Measurements from ENCODE around the genes KIAA1614, MR1, IER5 and GLUL.

- PRO-cap, result no peak
- RRBS, 2 experiments, result 56 to 73% methylated on average over 5 of the region's 12 CpGs
Observed at GRCh38 chr1:180213348-180213947, 16.6 kb upstream of the LHX4 start.

DNA sequence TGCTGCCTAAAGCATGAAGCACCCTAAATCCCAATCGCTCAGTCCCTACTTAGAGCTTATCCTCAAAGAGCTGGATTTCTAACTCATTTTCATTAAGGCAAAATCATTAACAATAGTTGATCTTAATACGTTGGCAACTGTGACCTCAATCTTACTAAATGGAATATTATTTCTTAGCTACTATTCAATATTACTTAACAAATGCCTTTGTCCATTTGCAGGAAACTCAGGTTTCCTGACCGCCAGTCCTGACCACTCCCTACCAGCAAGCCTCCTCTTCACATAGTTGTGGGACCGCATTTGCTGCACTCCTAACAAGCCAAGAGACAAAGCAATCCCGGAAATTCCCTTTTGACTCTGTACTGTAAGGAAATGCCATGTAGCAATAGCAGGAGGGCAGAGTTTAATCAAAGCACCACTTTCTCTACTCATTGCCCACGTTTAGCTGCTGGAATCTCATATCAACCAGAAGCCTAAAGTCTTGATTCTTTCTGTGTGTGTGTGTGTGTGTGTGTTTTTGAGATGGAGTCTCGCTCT is 28.1 kb upstream of the ACBD6 start:
- PRO-cap, result no peak
- RRBS, 2 experiments, result no CpG with 5 or more reads among the region's 7 CpGs

- PRO-cap, result no peak
- RRBS, 2 experiments, result no CpG with 5 or more reads among the region's 11 CpGs
Observed at GRCh38 chr1:180872136-180872511, 40.6 kb upstream of the KIAA1614 start.

DNA sequence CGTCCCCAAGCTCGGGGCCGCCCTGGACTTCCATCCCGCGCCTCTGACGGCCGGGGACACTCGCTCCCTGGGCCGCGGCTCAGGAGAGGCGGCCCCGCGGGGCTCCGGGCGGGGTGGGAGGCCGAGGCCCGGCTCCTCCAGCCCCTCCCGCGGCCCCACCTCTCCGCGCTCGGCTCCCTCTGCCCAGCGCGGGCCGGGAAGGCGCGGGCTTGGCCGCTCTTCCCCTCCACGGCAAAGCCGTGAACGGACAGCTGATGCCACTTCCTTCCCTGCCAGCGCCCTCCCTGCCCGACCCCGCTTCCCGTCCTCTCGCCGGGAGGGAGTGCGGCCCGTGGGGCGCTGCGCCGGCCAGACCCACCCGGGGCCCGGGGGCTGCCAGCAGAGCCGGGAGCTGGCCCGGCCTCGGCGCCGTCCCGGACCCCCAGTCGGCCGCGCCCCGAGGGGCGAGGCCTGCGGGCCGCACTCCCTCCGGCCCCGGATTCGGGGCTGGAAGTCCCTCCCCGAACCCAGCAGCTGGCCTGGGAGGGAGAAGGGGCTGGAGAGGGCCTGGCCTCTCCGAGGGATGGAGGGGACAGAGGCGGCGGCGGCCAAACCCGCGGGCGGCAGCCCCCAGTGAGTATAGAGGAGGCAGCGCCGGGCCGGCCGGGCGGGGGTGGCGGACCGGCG is at the start of gene KIAA1614:
TSS of gene KIAA1614 (plus strand) at position 216 of the 666 bp plus-strand sequence.
- PRO-cap, result no peak
- RRBS, 2 experiments, result 2% methylated on average over 28 to 36 of the region's 76 CpGs

- PRO-cap, result no peak
- RRBS, 2 experiments, result 6 to 11% methylated on average over 6 of the region's 14 CpGs
Observed at GRCh38 chr1:180926254-180927240, 13.8 kb downstream of the KIAA1614 start.

DNA sequence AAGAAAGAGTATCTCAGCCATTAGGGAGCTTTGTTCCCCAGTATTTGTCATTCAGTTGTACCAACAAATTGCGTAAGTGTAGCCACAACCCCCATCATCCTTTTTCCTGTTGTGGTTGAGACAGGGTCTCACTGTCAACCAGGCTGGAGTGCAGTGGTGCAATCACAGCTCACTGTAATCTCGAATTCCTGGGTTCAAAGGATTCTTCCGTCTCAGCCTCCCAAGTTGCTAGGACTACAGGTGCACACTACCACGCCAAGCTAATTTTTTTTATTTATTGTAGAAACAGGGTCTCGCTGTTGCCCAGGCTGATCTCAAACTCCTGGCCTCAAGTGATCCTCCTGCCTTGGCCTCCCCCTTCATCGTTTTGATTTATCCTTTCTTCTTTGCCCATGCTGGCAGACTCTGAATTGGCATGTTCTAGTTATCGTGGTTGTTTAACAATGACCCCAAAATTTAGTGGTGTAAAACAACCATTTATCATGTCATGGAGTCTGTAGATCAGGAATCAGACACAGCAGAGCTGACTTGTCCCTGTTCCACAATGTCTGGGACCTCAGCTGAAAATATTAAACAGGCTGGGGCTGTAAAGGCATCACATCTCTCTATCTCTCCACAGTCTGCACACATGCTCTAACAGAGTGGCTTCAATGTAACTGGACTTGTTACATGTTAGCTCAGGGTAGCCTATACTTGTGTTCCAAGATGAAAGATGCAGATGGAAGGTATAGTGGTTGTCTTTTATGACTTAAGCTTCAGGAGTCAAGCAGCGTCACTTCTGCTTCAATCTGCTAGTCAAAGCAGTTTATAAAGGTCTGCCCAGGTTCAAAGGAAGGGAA is 9.2 kb downstream of the STX6 start:
- PRO-cap, result no peak
- RRBS, 2 experiments, result no CpG with 5 or more reads among the region's 8 CpGs

DNA sequence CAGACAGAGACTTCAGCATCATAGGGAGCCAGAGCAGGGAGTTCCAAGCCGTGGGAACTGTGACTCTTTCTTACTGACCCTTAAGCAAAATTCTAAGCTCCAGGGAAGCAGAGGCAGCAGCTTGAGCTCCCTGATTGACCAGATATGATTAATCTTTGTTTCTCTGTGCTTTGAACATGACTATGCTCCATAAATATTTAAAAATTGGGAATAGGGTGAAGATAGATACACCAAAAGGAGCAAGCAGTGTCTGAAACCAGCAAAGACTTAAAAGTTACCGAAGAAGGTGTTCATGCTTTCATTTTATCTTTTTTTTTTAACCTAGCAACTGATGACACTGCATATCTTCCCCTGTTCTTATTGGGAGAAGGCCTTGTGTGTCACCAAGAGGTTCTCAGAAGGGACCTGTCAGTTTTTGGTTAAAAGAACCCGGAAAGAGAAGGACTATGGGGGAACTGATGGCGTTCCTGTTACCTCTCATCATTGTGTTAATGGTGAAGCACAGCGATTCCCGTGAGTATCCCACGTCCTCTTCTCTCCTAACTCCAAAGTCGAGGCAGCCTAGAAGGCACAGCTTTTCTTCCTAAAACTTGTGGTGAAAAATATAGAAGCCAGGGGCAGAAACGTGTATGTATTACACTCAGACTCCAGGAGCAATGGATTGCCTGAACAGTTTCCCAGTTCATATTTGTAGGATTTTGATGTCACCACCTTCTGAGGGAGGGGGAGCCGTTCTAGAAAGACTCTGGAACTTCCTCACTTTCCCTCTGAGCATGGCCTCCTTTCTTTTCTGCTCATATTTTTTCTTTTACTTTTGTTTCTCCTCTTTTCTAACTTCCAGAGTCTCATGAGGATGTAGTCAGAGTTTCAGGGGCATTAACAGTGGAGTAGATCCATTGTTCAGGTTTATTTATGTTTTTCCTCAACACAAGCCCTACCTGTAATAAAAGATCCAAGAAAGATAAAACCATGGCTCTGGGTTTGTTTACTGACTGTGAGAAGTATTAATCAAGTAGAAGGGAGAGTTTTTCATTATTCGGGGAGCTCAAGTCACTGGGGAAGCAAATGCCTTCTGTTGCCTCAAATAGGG is at the start of gene MR1:
TSS of gene MR1 (plus strand) at position 422 of the 1,090 bp plus-strand sequence.
- PRO-cap, result no peak
- RRBS, 2 experiments, result no CpG with 5 or more reads among the region's 11 CpGs

DNA sequence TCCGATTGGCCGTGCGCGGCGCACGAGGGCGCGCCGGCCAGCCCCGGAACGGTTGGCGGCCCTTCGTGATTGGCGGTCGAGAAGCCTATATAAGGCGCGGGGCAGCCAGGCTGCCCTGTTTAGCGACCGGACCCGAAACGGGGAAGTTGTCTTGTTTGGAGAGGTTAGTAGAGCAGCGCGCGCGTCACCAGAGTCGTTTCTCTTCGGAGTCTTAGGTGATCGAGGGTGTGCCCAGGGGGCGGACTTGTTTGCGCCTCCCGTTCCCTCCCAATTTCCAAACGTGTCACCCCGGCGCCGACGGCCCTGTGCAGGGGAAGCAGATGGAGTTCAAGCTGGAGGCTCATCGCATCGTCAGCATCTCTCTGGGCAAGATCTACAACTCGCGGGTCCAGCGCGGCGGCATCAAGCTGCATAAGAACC is at the start of gene IER5:
TSS of gene IER5 (plus strand) at position 118 of the 420 bp plus-strand sequence.
- PRO-cap, result bidirectional peak, plus-strand start at position 118 of the sequence, minus-strand start outside the sequence
- RRBS, 2 experiments, result under 1 to 2% methylated on average over 10 of the region's 43 CpGs

- PRO-cap, result unidirectional peak, plus-strand start at chr1:181104648; unidirectional peak, plus-strand start at chr1:181104774; bidirectional peak, plus-strand start at chr1:181105574, minus-strand start at chr1:181105304
- RRBS, 2 experiments, result 2 to 3% methylated on average over 22 of the region's 94 CpGs
Observed at GRCh38 chr1:181104476-181105503, 16.3 kb downstream of the IER5 start.

GRCh38 chr1:181105504-181105677 is 16.9 kb downstream of the IER5 start:
- PRO-cap, result bidirectional peak, plus-strand start at chr1:181105574, minus-strand start at chr1:181105304
- RRBS, 2 experiments, result under 1% methylated on average over 10 of the region's 17 CpGs; no CpG with 5 or more reads in 1 of the 2 experiments

- PRO-cap, result no peak
- RRBS, 2 experiments, result no CpG with 5 or more reads among the region's 4 CpGs
Observed at GRCh38 chr1:181174824-181175234, 86.3 kb downstream of the IER5 start.

DNA sequence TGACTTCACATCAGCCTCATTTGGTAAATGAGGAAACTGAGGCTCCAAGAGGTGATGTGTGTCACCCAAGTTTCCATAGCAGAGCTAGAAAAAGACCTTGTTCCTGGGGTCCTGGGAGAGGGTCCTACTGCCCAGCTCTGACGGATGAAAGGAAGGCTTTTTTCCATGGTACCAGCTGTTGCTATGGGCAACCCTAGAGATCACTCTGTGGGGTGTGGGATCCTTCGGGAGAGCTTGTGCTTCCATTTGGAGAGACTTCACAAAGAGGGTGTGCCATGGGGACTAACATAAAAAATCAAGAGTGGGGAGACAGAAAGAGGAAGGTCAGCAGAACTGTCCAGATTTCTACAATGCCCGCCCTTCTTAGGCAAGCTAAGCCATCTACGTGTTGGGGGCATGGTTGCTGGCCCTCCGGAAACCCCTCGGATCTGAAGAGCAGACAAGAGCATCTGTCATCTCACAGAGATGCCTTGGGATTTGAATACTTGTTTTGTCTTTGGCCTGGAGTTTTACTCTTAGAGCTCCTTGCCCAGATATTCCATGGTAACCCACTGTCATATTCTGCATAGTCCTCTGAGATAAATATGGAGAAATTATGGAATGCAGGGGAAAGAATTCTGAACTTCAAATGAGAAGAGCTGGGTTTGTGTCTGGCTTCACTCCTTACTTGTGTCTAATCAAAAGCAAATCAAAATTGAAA is 83.9 kb upstream of the ZNF648 start:
- PRO-cap, result no peak
- RRBS, 2 experiments, result no CpG with 5 or more reads among the region's 6 CpGs

DNA sequence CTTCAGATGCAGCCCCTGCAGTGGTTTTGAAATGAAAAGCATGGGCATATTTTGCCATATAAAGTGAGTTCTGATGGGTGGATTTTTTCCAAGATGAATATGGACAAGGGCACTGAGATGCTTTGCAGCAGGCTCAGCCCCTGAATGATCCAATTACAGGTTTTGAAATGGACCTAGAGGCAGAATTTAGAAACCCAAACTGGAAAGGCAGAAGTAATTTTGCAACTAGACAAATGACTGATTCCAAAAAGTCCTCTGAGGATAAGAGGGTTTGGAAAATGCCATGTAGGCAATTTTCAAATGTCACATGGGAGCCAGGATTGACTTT is 148.8 kb upstream of the ZNF648 start:
- PRO-cap, result no peak

- PRO-cap, result no peak
- RRBS, 2 experiments, result no CpG with 5 or more reads among the region's 2 CpGs
Observed at GRCh38 chr1:182317301-182317899, 74.2 kb downstream of the GLUL start.

DNA sequence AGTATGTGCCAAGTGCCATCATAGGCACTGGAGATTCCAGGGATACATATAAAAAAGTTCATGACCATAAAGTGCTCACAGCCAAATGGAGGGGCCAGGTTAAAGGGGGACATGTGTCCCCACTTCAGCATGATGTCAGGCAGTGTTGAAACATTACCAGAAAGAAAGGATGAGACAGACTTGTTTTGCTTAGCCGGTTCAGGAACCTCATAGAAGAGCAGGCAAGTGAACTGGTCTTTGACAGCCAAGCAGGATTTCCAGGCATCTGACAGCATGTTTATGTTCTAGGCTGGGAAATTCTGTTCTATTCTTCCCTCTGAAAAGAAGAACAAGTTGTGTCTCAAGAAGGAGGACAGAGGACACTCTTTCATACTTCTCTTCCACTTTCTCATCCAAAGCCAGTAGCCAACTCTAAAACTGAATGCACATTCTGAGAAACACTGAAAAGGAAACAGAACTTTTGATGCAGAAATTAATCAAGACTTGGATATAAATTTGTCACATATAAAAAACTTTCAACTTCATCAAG is 39.7 kb downstream of the GLUL start:
- PRO-cap, result no peak
- RRBS, 2 experiments, result no CpG with 5 or more reads among the region's 1 CpG

DNA sequence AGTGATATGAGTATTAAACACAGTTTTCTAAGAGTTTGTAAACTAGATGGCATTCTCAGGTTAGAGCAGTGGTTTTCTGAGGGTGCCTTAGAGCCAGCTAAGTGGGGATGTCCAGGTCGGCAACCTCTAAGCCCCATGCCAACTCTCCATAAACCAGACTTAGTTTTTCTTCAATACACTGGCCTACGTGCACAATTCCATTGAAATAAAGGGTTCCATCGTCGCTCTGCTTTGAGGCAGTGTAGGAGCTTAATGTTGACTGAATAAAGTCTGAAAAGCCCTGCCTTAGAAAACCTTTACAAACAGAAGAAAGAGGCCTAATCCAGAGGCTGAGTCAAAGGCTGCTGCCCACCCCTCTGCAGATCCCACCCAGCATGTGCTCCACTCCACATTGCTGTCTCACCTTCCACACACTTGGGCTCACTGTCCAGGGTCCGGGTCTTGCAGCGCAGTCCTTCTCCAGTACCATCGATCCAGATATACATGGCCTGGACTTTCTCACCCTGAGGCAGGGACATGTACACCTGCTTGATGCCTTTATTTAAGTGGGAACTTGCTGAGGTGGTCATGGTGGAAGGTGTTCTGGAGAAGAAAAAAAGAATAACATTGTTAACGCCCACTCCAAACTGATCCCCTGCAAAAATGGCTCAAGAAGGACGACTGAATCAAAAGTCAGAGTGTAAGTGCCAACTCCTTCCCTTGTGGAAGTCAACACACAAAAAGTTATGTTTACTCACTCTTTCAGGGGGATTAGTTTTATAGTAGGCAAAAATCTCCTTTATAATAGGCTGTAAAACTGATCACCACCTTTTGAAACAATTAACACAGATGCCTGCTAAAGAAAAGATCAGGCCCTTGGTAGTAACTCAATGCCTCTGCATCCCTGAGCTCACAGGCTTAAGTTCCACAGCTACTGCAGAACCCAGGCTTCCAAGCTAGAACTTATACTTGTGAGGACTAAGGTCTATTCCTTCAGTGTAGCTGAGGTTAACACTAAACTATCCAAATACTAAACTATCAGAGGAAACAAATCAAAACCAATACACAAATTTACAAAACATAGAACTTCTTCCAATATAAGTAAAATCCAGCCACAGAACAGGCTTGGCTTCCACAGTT is 3.1 kb downstream of the GLUL start:
- PRO-cap, result no peak
- RRBS, 2 experiments, result no CpG with 5 or more reads among the region's 9 CpGs

DNA sequence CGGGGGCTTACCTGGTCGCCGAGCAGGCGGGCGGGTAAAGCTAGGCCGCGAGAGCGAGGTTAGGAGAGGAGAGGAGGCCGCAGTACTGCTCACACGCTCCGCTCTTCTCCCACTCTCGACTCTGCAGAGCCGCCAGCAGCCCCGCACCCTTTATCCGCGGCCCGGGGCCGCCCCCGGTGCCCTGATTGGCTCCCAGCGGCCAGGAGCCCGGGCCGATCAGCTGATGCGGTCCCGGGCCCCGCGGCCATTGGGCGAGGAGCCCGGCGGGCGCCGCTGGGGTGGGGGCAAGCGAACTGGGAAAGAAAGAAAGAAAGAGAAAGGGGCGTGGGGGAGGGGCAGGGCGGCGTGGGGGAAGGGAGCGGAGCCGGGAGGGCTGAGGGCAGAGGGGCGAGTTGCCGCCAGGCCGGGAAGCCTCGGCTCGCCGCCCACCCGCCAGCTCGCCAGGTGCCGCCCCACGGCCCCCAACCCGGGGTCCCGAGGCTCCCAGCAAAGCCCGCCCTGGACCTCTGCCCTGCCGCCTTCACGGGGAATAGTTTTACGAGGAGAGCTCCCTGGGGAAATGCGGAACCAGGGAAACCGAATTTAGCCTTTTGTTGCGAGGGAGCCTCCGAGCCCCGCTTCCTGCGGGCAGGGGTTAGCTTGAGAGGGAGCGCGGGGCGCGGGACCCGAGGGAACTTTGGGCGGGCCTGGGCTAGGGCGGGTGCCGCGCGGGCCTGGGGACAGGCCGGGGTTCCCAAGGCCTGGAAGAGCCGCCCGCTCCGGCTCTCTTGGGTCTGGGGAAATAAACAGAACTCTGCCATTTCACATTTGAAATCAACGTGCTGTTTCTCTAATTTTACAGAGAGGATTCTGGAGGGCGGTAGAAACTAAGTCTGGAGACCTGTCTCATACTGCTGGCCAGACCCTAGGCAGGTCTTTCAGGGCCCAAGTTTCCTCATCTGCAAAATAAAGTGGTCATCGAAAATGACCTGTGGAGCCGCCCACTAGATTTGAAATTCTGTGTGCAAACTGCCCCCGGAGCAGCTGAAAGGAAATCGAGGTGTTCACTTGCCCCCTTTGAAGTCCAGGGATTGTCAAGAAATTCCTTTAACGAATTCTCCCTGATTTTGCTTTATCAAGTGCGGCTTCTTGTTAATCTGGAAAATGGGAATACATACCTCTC is at the start of gene GLUL:
TSS of gene GLUL (minus strand) at position 123 of the 1,162 bp plus-strand sequence.
- PRO-cap, result bidirectional peak, plus-strand start at position 382 of the sequence, minus-strand start at position 123 of the sequence
- RRBS, 2 experiments, result 5% methylated on average over 15 to 20 of the region's 81 CpGs

DNA sequence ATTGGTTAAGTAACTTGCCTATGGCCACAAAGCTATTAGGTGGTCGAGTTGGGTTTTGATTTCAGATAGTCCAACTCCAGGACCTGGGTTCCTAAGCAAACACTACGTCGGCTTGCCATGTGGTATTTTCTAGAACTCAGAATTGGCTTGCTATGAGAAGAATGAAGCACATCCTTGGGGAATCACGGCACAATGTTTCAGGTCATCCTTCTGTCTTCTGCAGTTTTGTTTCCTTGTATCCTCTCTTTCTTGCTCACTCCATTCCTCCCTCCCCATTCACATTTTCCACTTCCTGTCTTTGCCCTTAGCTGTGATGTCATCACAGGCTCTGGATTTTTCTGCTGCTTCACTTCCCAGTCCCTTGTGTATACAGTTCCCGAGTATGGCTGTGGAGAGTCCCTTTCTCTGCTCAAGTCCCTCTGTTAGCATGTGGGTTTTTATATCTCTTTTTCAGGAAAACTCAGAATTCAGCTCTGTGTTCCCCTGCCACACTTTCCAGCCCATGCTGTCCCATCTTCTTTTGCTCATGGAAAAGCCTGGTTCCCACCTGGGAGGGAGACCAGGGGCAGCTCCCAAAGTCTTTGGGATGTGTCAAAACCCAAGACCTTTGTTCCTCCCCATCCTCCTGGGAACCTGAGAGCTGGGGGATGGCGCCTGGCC is 4.7 kb upstream of the RGS16 start:
- PRO-cap, result no peak
- RRBS, 2 experiments, result no CpG with 5 or more reads among the region's 6 CpGs

- PRO-cap, result no peak
- RRBS, 2 experiments, result no CpG with 5 or more reads among the region's 2 CpGs
Observed at GRCh38 chr1:182876773-182877205, 37.6 kb downstream of the DHX9 start.

- PRO-cap, result no peak
- RRBS, 2 experiments, result no CpG with 5 or more reads among the region's 4 CpGs
Observed at GRCh38 chr1:182883936-182884160, 44.7 kb downstream of the DHX9 start.

Data from astrocyte (in vitro differentiated cells and primary cell).